HCT116 (cell line): ENCODE results near the genes GLRA2, ASB9, PIR and BMX.

DNA sequence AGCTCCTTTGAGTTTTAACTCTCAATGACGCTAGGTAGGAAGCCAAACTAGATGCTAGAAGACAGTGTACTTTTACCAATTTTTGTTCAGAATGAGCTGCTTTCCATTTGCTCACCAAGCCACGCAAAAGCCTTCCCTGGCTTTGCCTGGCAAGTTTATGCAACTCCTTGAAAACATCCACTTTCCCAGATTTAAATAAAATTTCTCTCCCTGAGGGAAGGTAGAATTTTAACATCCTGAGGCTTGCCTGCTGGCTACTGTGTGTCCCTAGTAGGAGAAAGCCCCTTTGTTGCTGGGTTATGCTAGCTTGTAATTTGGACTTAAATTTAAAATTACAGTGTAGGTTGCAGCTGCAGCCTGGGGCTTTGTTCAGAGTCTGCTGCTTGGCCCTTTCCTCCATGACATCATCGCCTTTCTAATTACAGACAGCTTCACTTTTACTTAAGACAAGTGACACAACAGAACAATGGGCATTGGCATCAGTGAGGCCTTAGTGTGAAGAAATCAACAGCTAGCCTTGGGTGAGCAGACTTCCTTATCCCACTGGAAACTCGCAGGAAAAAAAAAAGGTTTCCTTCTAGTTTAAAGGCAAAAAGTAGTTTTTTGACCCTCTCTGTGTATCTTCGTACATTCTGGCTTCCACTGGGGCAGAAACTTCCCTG, 122.9 kb upstream of the FAM9C start:
- RRBS, result no CpG with 5 or more reads among the region's 5 CpGs

DNA sequence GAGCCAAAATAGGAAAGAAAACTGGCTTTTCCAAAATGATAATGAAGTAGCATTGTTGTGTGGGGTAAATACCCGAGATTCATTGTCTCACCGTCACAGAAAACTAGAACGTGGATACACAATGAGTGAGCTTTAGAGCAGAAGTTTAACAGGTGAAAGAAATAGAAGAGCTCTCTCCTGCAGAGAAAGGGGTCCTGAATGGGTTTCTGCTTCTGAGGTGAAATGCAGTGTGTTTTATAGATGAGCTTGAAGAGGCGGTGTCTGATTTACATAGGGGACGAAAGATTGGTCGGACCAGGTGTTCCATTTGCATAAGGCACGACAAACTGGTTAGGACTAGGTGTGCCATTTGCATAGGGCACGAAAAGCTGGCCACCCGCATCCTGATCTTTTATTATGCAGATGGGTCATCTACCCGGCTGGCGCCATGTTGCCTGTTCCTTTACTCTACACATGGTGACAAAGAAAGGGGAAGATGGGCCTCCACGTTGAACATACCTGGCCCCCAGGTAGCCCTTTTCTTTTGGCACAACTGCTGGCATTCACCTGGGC, 118.1 kb downstream of the ATXN3L start:
- RRBS, result no CpG with 5 or more reads among the region's 12 CpGs

DNA sequence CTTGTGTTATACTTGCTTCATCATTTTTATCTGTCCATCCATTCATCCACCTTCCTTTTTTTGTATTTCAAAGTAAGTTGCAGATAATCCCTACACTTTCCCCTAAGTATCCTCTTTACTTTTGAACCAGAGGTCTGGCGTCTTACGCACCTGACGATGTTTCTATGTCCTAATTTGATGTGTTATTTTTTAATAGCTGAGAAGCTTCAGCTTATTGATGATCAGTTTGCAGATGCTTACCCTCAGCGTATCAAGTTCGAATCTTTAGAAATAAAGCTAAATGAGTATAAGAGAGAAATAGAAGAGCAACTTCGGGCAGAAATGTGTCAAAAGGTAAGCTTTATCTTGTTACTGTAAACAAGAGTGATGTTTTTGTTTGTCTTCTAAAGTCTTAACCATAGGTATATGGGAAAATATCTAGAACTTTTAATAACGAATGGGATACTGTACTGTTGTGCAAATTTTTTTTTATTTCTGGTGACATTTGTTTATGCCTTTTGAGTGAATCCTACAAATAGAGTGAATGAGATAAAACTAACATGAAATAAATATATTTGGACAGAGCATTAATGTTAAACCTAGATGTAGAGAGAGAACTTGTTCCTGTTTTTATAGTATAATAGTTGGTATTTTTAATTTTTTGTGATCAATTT, 11.7 kb downstream of the OFD1 start:
- RRBS, result no CpG with 5 or more reads among the region's 7 CpGs

GRCh38 chrX:13746776-13747070, 12.2 kb downstream of the OFD1 start:
- RRBS, result no CpG with 5 or more reads among the region's 4 CpGs

- RRBS, result no CpG with 5 or more reads among the region's 24 CpGs
These were observed at the start of gene GLRA2 for GRCh38 chrX:14529193-14530104. TSS of gene GLRA2 (plus strand) at chrX:14529536.

- RRBS, result no CpG with 5 or more reads among the region's 15 CpGs
These were observed at the start of gene ASB9 for GRCh38 chrX:15269563-15270501. TSS of gene ASB9 (minus strand) at chrX:15270083.

DNA sequence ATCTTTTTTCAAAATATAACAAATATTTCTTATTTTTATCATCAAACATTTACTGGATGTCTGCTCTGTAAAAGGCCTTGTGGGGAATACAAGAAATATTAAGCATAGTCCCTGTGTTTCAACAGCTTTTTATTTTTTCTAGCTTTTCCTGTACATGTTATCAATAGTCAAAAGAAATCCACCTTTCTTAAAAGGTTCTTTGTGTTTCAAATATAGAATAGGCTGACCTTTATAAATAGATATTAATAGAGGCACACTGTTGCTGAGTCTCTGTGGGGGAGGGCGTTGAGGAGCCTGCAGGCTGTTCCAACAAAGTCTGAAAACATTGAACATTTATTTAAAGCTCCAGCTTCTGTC, 1.8 kb upstream of the PIGA start:
- RRBS, result no CpG with 5 or more reads among the region's 1 CpG

DNA sequence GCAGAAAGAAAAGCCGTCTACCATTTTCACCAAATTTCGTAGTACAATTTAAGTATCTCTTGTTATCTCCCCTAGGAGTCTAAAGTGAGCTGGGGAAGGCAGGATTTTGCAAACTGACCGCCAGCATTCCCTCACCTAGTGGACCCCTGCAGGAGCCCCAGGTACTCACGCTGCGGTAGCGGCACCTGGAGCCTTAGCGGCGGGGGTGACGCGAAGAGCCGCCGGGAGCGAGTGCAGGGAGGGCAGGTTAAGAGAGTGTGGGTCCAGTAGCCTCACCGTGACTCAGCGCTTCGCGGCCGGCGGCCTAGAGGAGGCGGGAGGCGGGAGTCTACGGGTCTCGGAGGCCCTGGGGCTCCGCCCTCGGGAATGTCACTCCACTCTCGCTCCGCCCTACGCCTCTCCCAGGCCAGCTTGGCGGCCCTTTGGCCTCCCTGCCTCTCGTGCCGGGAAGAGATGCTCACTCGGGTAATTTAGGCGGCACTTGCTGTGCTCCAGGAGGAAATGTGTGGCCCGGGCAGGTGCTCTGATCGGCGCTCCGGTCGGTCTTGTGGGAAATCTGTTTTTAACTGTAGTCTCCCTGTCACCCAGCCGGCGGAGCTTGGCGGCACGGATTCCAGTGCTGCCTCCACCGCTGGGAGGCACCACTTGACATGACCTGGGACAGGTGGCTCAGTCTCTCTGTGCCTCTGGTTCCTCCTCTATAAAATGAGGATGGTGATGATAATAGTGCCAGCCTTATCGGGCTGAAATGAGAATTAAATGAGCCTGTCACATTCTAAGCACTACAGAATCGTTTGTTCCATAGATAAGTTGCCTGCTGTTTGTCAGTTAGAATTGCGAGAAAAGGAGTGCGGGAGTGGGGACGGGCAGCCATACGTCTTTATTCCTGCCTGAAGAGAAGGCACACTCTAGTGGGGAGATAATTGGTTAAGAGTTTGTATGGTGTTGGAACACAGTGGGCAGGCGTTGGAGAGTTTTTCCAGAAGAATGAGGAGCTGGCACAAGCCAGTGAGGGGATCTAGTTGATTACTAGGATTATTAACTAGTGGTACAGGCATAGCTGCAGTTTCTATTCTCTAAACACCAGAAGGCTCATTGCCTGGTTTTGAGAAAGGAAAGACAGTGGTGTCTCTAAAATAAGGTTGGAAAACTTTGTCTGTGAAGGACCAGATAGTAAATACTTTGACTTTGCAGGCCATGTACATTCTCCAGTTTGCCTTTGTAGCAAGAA, at the start of gene PIR:
Gene PIR (minus strand): TSS at position 313 of the 1,231 bp plus-strand sequence.
- RRBS, result 1% methylated on average over 4 of the region's 50 CpGs

GRCh38 chrX:15500163-15501030, at the start of gene BMX:
TSS of gene BMX (plus strand) at chrX:15500807.
- RRBS, result 100% methylated on average over 1 of the region's 23 CpGs

DNA sequence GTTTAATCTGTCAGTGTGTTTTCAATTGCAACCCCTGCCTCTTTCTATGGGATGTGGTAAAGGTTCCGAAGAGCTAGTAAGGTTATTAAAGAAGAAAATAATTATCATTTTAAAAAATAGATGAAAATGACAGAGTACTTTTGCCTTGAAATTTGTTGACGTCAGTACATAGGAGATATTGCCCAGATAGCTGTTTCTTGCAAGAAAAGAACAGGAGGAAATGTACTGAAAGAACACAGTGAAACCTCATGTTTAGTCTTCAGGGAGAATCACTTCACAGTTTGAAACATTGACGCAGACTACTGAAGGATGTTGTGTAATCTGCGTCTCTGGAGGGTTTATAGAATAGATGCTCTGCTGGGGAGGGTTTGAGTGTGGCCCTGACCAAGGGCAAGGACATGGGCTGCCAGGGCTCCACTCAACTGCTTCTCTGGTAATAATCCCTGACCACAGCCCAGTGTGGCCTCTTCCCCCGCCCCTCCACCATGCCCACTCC, 15.7 kb upstream of the ACE2 start:
- RRBS, result no CpG with 5 or more reads among the region's 5 CpGs

GRCh38 chrX:15789890-15790302, 388 bp upstream of the ZRSR2 start:
- RRBS, result no CpG with 5 or more reads among the region's 19 CpGs

DNA sequence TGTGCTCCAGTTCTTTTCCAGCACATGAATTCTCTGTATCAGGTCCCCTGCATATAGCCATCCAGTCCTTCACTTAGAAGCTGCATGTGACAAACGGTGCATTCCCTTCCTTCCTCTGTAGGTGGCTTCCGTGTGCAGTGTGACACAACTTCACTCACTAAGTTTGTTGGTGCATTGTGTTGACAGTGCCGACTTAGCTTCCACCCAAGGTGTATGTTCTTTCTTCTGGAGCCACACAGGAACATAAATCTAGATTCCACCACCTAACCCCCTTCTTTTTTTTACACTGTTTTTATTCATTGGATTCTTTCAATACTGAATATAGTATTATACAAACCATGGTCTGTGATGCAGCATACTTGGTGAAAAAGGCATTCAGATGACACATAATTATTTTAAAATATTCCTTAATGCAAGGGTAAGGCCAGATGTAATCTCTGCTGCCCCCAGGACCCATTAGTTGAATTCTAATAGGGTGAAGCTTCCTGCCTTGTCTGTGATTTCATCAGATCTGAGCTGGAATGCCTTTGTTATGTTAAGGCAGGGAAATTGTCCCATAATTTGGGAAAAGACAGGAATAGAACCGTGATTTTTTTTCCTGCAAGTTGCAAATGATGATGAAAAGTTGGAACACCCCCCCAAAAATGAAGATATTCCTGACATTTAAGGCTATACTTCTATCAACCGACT, 26.0 kb downstream of the ZRSR2 start:
- RRBS, result no CpG with 5 or more reads among the region's 5 CpGs

DNA sequence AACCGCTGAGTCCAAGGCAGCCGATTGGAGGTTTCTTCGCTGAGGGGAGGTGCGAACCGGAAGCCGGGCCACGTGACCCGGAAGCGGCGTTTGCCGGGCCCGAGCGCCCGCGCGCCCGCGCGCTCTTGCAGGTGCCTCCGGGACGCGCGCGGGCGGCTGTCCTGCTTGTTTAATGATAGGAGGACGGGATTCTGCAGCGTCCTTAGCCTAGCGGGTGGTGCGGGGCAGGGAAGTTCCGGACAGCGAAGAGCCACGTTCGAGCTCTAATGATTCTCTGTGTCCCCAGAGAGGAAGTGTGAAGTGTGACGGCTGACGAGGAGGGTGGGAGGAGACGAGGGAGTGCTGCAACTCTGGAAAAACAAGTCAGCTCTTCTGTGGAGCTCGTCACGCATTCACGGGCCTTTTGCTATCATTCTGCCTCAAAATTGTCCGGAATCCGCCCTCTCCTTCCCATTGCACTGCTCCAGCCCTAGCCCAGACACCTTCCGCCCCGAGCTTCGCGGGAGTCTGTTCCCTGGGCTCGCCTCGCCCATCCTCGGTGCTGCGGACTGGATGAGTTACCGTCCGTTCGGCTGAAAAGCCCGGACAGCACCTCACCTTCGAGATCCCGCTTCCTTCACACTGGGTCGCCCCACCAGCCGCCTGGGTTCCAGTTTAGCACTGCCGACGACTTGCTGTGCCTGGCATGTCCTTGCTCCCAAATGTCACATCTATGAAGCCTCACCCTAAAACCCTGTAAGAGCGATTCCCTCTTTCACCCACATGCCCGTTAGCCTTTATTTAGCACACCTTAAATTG, 557 bp upstream of the AP1S2 start:
- RRBS, result 1% methylated on average over 22 of the region's 61 CpGs

- RRBS, result no CpG with 5 or more reads among the region's 10 CpGs
These were observed 102.1 kb upstream of the AP1S2 start for GRCh38 chrX:15956669-15957147.

GRCh38 chrX:16577312-16578126, 72.4 kb upstream of the S100G start:
- RRBS, result no CpG with 5 or more reads among the region's 8 CpGs

- RRBS, result 2% methylated on average over 14 of the region's 56 CpGs
These were observed 1.2 kb downstream of the NHS start for GRCh38 chrX:17376081-17376673.

DNA sequence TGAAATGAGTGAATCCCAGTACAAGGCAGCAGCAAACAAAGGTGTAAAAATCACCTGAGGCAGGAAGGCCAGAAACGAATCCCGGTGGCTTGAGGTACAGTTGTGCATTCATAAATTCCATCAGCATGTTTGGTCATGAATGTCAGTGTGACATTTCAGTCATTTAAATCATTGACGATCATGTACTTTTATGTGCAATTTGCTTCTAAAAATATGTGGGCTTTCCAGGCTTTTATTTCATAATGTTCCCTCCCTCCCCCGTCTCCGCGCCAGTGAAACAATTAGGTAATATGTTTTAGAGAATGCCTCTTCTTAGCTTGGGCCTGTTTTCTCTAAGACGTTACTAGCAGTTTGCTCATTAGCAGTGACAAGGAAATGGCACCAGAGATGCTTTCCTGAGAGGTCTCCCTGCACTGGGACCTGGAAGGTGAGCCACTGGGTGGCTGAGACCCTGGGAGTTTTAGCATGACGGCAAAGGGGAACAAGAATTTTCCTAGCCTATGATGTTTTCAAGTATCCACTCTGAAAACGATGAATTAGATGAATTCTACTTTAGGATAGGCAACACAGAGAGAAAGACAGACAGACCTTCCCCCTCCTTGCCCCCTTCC, 39.4 kb downstream of the NHS start:
- RRBS, result no CpG with 5 or more reads among the region's 9 CpGs

DNA sequence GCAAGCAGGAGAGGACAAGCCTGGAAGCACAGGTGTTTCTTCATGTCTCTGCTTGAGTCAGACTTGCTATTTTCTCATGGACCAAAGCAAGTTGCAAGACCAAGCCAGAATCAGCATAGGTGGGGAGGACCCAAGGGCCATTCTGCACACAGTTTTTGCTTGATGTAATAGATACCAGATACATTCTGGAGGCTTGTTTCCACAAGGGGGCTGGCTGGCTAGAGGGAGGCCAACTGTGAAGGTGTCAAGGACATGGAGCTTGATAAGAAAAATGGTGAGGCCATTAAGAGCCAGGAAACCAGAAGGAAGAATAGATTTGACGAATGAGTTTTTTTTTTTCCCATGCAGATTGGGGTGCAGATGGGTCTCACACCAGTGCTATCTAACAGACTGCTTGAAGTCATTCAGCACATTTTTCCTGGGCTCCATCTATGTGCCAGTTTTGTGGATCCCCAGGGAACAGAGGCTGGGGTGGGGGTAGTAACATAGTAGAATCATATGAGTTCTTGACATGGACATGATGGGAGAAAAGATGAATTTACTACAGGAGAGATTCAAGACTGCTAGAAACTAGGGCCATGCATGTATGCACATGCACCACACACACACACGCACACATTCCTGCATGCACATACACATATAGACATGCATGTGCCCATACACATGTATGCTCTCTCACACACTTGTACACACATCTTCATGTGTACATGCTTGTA, 173.1 kb downstream of the NHS start:
- RRBS, result no CpG with 5 or more reads among the region's 2 CpGs

DNA sequence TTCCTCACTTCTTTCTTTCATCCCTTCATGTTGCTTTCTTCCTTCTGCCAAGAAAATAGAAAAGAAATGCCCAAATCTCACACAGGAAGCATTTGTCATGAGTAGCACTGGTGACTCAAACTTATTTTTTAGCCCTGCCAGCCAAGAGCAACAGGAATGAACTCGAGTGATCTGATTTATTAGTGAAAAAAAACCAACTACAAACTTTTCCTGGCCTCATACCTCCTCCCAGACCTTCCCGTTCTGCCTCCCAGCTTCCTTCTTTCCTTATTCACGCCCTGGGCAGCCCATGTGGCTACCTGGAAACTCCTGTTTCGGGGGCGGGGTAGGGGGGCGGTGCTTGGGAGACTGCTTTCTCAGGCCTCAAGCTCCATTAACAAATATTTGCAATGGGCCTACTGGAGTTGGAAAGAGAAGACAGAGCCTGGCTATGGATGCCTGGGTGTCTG, 178.5 kb downstream of the NHS start:
- RRBS, result no CpG with 5 or more reads among the region's 6 CpGs

GRCh38 chrX:17580472-17580800, 156.9 kb upstream of the SCML1 start:
- RRBS, result no CpG with 5 or more reads among the region's 3 CpGs